Pulmonary artery (tissue), 1 donor: Measurements from ENCODE around the gene MAP4K3.

DNA sequence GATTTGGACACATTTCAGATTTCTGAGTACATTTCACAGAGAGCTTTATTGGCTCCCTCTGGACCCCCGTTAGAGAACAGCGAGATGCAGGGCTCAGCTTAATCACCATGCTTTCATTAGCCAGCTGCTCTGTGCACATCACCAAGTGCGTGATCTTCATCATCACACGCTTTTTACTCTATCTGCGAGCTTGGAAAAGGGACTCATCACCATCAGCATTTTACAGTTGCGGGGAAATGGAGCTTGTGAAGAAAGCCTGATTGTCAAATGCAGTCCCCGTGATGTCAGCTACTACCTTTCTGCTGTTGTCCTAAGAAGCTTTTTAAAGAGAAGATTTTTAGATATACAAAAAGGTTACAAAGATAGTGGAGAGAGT is 88.5 kb downstream of the CDC42EP3 start:
- PRO-cap = no peak

DNA sequence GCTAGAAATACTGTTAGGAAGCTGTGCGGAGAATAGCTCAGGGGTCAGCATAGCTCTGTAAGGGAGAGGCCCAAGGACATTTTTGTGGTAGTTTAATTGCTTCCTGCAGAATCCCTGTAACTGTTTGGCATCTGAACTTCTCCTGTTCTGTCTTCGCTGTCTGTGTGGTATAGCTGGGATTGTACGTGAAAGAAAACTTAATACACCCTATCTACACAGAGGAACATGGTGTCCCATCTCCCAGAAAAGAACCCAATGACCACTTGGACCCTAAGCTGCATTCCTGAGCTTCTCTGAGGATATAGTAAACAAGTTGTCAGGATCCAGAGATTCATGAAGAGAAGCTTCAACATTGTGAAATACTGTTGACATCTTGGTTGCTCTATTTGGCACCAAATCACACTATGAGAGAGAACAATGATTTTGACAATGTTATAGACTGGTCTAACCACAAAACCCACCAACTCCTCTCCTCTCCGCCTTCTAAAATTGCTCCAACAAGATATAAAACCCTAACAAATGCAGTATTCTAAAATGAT is 81.3 kb downstream of the CDC42EP3 start:
- PRO-cap = no peak

GRCh38 chr2:37648525-37649010 is 22.9 kb downstream of the CDC42EP3 start:
- PRO-cap = no peak

DNA sequence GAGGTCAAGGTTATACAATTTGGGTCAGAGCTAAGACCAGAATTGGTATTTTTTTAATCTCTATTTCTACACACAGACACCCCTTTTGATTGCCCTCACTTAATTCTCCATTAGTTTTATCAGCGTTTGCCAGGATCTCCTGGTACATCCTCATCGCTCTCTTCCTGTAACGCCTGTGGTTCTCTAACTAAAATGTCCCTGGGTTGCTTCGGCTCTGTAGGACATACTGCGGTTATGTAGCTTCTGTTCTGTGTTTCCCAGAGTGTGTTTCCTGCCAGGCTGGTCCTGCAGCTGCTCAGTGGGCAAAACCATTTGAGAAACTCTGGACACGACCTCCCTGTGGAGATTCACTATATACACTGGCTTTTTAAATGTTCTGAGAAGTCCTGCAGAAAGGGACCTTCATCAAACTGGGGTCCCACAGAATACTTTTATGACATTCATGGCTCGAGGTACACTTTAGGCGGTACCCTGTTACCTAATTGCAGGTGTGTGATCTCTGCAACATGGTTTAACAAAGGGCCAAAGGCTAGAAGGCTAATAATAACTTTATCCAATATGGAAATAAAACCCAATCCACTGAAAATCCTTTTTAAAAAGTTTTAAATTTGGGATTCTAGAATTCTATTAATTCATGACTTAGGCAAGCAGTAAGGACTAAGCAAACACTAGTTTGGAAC is 5.4 kb downstream of the CDC42EP3 start:
- PRO-cap = no peak

DNA sequence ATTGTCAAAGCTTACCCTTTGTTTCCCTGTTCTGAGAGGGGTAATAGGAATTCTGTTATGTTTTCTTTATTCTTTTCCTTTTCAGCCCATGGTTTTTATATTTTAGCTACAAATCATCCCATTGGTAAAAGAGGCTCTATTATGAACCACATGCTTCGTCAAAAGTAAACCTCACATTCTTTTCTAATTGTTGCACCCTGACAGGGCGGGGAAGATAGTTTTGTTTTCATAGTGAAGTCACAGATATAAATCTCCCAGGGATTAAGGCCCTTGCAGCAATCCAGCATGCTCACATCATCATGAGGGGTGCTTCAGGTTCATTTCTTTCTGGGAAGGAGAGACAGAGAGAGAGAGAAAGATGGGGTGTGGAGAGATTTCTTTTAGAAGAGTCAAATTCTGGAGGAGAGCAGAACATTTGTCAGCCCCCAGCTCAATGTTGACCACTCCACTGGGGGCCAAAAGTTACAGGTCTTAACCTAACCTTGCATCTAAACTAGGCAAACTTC is 124.5 kb upstream of the CDC42EP3 start:
- PRO-cap = unidirectional peak, plus-strand start at position 292 of the sequence

DNA sequence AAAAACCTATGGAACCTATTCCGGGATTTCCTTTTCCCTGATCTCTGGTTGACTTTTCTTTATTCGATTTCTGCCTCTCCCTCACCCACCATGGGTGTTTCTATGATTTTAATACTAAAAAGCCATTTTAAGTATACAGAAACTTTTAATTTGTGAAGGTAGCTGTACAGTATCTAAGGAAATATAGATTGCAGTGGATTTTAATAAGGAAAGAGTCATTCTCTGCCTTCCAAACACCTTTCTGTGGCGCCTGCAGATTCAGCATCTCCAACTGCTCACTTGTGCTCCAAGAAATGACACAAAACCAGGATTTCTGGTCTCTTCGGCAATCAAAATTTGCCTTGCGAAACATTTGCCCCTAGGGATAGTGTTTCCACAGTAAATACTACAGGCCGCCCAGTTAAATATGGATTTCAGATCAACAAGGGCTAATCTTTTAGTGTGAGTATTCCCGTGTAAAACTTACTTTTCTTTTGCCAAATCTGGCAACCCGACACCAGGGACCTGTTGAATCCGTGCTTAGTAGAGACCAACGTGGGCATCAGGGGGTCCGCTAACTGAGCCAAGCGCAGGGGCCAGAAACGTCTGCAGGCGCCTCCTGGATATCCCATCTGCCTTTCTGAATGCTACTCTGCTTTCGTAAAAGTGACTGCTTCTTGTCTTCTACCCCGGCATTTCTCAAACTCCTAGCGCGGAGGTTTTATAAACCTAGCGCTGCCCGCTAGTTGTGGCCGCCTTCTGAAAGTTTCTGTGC is 2.7 kb downstream of the CYP1B1 start:
- PRO-cap = no peak

- PRO-cap = no peak
Observed at GRCh38 chr2:38082481-38083385, 6.8 kb upstream of the CYP1B1 start.

DNA sequence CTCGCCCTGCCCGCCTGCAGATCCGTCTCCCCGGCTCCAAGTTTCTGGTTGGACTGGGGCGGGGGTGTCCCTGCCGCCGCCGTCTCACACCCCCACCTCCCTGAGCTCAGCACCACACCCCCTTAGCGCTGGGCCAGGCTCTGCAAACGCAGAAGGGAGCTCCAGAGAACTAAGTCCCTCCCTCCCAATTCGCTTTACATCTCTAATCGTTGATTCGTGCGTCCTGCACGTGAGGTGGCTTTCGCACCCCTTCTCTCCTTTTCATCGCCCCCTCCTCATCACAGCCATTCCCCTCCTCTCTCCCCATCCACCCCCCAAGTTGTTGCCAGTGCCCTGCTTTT is 366 bp upstream of the ATL2 start:
- PRO-cap = bidirectional peak, plus-strand start at position 47 of the sequence, minus-strand start outside the sequence

GRCh38 chr2:38517470-38517669 is 85.4 kb downstream of the HNRNPLL start:
- PRO-cap = no peak

- PRO-cap = no peak
Observed at GRCh38 chr2:38533742-38534135, 69.0 kb downstream of the HNRNPLL start.

- PRO-cap = no peak
Observed at GRCh38 chr2:38692911-38693321, 27.0 kb downstream of the GALM start.

DNA sequence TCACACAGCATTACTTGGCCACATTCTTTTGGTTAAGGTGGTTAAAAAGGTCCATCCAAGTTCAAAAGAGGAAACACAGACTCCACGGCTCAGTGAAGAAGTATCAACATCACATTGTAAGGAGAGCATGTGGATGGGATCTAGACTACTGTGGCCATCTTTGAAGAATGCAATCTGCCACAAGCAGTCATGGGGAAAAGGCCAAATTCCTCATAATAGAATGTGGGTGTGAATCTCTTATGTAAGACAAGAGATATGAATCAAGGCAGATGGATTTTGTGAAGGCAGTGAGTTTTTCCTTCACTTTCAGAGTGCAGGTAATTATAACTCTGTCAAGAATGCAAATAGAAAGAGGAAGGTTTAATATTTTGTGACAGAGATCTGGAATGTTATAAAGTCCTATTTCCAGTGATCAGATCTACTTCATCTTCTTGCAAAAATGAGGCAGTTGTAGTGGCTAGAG is 30.2 kb downstream of the SRSF7 start:
- PRO-cap = no peak

GRCh38 chr2:38827476-38828131 is 48.1 kb downstream of the DHX57 start:
- PRO-cap = no peak

DNA sequence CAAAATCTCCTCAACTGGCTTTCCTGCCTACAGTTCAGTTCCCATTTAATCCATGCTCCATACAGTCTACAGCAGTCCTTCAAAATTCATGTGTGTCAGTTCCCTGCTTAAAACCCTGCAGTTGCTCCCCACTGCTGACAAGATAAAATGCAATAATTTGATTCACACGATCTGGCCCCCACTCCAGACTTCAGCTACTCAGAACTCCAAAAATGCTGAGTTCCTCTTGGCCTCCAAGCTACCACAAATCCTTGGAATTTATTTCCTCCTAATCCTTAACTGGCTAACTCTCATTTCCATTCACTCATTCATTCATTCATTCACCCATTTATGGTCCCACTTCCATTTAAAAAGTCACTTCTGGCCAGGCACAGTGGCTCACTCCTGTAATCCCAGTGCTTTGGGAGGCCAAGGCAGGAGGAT is 12.6 kb downstream of the SOS1 start:
- PRO-cap = no peak

GRCh38 chr2:39321678-39322763 is 115.1 kb downstream of the MAP4K3 start:
- PRO-cap = no peak

- PRO-cap = no peak
Observed at GRCh38 chr2:39335472-39336024, 101.5 kb downstream of the MAP4K3 start.

- PRO-cap = no peak
Observed at GRCh38 chr2:39435036-39435589, 2.0 kb downstream of the MAP4K3 start.

DNA sequence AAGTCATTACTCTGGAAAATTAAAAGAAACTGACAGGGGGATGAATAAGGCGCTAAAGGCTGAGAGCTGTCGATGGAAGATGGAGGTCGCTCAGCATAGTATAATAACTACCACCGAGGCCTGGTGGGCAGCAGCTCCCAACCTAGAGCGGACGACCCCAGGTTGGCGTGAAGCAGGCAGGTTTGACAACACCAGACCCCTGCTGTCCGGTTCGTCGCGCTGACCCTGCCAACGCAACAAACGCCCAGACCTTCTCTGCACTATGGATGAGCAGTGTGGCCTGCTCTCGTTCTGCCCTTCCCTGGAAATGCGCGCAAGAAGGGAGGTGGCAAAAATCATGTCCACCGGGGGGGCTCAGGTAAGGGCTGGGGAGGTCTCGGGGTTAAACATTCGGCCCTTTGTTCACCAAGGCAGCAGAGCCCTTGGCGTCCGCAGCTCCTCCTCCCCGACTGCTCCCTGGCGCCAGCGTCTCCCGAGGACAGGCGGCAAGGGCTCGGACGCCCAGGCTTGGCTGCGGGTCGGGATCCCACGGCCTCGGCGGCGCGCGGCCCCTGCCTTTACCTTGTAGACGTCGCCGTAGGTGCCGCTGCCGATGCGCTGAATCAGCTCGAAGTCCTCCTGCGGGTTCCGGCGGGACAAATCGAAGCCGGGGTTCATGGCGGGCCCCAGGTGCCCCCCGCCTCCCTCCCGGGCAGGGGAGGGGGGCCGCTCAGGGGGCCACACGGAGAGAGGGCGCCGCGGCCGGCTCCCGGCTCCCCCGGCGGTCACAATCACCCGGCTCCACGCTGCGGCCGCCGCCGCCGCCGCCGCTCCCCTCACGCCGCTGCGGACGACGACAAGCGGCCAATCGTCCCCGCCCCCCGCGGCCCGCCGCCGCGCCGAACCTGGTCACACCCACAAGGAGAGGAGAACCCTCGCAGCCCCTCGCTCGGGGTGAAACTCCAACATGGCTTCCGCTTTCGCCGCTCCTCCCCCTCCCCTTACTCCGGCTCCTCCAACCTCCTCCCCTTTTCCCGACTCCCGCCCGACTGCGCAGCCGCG is at the start of gene MAP4K3:
MAP4K3 (minus strand) TSS at position 955 of the 1,041 bp plus-strand sequence.
- PRO-cap = unidirectional peak, minus-strand start at position 451 of the sequence; bidirectional peak, plus-strand start outside the sequence, minus-strand start at position 982 of the sequence

DNA sequence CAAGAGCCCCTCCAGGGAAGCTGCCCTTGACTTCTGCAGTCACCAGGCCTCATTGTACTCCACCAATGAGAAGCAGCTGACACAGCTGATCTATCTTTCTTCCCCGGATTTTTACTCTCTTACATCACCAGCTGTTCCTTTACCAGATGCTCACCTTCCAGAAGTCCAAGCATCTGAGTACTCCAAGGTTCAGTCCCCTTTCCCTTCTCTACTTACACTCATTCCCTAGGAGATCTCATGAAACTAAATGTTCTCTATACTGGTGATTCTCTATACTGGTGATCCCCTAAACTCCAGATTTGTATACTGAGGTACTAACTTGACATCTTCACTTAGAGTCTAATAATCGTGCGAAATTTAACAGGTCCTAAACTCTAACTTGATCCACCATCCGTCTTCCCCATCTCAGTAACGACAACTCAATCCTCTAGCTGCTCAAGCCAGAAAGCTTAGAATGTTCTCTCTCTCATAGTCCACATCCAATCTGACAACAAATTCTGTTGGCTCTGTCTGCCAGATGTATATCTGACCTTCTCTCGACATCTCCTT is 25.7 kb downstream of the THUMPD2 start:
- PRO-cap = no peak

GRCh38 chr2:40231547-40232032 is 220.3 kb downstream of the SLC8A1 start:
- PRO-cap = no peak